ENCODE measurements around the genes SUMO4 and IYD.

DNA sequence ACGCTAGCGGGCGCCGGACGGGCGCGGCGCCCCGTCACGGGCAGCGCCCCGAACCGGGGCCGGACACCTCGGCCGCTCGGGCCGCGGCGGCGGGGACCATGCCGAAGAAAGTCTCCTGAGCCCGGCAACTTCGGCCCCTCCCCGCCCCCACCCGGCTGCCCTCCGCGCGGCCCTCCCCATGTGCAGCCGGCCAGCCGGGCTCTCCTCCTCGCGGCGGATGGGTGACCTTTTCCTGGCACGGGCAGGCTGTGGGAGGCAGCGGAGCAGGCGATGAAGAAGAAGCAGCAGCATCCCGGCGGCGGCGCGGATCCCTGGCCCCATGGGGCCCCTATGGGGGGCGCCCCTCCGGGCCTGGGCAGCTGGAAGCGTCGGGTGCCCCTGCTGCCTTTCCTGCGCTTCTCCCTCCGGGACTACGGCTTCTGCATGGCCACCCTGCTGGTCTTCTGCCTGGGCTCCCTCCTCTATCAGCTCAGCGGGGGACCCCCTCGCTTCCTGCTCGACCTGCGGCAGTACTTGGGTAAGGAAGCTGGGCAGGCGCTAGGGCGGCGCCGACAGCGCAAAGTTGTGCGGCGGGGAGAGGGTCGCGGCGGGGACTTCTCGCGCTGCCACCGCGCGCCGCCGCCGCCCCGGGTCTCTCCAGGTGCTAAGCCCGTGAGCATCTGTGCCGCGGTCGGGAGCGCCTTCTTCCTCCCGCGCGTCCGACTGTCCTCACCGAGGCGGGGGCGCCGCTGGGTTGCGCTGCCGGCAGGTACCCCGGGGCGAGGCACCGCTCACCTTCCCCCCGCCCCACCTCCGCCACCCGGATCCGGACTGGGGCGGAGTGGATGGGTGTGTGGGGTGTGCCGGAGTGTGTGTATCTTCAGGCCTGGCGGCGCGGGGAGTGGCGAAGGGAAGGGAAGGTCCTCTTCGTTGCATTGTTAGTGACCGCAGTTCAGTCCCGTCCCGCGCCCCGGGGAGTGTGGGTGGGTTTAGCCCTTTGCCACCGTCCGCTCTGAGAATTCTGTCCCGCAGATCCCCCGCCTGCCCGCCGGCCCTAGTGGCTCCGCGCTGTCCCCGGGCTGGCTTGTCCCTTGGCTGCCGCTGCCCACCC, 676 bp downstream of the UST start:
- RRBS, result 3% methylated on average over 49 of the region's 116 CpGs

- RRBS, result no CpG with 5 or more reads among the region's 16 CpGs
Observed at GRCh38 chr6:148854841-148855303, 108.0 kb downstream of the UST start.

DNA sequence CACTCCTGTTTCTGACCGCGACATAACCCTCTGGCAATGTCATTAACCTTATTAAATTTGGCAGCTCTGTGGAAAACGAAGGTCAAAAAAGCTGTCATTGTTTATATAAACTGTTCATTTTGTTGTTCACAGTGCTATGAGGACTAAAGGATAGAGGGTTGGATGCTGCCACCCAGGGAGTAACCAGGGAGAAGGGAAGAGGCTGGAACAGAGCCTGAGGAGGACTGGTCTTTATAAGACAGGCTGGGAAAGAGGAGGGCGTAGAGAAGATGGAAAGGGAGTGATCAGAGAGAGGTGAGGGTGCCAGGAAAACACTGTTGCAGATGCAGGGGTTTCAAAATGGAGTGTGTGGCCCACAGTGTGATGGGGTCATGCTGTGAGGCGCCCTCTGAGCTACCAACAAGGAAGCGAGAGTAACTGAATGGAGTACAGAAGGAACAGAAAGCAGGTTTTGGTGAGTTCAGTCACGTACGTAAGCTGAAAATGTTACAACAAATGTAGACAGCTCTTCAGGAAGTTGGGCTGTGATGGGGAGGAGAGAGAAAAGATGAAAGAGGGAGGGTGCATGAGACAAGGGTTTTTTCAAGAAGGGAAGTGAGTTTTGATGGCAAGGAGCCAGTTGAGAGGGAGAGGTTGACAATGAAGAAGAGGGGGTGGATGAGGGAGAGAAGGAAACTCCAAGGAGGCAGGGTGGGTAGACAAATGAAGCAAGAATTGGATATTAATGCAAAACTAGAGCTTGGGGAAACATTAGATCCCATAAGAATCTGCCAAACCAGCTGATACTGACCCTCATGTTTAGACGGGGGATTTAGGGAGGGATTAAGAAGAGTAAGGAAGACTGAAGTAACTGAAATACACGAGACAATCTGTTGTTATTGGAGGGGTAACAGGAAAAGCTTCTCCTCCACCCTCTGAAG, 251.5 kb upstream of the TAB2 start:
- RRBS, result no CpG with 5 or more reads among the region's 10 CpGs

- RRBS, result no CpG with 5 or more reads among the region's 14 CpGs
Observed at GRCh38 chr6:149400162-149400629, at the start of gene SUMO4. Gene SUMO4, plus strand, starts transcription at chr6:149400262.

DNA sequence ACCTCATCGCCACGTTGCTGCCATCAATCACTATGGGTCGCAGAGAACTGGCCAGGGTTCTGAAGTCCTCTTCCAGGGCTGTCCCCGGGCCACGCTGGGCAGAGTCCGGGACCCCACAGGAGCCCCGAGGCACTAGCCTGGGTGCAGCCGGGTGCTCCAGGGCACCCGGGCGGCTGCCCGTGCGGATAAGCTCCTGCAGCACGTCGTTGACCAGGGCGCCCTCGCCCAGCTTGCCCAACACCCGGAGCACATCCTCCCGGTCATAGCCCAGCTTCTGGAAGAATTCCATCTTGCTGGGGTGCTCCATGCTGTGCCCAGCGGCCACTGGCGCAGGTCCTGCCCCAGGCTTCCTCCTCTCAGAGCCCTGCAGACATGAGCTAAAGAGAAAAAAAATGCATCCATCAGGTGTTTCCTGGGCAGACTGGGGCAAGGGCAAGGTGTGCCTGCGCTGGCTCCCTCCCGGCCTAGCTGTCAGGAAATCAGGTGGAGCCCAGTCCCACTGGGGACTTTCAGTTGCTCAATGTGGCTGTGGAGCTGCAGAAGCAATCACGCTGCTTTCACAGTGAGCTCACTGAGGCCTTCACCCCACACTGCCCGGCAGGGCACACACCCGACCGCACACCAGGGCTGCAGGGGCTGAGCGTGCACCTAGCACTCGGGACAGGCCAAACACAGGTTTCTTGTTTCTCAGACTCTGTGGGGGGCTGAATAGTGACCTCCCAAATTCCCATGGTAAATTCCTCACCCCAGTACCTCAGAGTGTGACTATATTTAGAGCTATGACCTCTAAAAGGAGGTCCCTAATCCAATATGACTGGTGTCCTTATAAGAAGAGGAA, 10.4 kb downstream of the ZC3H12D start:
- RRBS, result 48% methylated on average over 10 of the region's 28 CpGs

DNA sequence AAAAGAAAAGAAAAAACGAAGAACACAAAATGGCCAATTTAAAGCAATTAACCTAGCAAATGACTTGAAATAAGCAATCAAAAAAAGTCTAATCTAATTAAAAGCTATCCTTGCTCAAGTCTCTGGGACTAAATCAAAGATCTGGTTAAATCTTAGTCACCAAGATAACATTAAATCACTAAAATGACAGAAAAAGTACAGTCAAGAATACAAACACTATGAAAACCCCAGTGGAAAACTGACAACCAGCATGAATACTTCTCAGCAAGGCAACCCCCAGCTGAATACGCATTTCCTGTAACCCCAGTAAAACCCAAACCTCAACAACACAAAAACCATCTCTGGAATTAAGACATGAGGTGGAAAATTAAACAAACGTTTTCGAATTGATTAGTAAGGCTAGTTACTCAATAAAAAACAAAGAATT, 23.6 kb upstream of the ZC3H12D start:
- RRBS, result no CpG with 5 or more reads among the region's 4 CpGs

DNA sequence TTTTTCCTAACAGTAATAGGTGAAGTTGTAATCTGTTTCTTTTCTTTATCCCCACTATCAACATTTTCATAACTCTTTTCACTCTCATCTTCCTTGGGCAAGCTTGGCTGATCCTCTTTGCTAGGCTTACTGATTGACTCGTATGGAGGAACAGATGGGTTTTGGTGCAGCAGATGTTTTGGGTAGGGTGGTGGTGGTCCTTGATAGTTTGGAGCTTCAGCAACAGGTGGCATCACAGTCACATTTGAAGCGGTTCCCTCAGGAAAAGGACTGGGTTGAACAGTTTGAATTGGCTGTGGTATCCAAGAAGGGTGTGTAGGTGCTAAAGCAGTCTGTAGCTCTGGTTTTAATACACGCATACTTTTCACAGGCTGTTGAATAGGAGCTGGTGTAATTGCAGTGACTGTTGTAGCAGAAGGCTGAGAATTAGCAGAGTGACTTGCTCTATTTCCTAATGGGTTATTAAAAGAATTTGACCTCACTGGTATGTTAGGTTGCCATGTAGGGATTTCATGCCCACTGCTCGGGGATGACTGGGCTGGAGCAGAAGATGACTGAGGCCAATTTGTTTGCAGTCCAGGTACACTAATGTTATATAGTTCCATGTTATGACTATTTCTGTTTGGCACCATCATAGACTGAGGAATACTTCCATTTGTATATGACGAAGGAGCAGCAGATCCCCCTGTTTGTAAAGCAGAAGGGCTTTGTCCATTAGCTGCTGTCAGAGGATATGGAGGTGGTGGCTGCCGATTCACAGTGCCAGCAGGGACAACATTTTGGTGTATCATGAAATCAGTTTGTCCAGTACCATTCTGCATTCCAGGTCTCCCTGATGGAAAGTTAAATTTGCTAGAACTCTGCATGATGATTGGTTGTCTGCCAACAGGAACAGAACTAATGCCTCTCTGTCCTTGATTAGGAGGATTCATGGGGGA, 34.4 kb downstream of the LATS1 start:
- RRBS, result no CpG with 5 or more reads among the region's 6 CpGs

DNA sequence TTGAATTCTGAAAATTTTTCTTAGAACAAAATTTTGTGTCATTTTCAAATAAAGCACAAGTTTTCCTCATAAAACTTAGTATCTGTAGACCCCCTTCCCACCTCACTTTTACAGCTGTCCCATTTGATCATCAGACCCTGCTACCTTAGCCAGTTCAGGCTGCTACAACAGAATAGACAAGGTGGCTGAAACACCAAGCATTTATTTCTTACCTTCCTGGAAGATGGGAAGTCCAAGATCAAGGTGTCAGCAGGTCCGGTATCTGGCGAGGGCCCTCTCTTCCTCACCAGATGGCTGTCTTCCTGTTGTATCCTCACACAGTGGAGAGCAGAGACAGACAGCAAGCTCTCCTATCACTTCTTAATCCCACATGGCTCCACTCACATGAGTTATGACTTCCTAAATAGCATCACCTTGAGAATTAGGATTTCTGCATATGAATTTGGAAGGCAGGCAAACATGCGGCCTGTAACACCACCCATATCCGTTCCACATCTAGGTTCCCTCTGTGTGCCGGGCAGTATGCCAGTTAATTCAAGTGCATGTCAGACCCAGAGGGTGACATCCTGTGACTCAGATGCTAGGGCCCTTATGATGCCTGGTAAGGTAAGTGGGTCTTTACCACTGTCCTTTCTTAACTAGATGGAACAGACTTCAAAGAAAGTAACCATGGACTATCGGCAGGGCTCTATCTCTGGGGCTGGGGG, 2.1 kb downstream of the RAET1E start:
- RRBS, result no CpG with 5 or more reads among the region's 6 CpGs

- RRBS, result no CpG with 5 or more reads among the region's 77 CpGs
Observed at GRCh38 chr6:149964837-149965709, 1.3 kb downstream of the ULBP1 start.

DNA sequence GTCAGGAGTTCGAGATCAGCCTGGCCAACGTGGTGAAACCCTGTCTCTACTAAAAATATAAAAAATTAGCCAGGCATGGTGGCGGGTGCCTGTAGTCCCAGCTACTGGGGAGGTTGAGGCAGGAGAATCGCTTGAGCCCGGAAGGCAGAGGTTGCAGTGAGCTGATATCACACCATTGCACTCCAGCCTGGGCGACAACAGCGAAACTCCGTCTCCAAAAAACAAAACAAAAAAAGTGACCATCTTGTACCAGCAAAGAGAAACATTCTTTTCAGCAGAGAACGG, 25.1 kb upstream of the PPP1R14C start:
- RRBS, result no CpG with 5 or more reads among the region's 9 CpGs

DNA sequence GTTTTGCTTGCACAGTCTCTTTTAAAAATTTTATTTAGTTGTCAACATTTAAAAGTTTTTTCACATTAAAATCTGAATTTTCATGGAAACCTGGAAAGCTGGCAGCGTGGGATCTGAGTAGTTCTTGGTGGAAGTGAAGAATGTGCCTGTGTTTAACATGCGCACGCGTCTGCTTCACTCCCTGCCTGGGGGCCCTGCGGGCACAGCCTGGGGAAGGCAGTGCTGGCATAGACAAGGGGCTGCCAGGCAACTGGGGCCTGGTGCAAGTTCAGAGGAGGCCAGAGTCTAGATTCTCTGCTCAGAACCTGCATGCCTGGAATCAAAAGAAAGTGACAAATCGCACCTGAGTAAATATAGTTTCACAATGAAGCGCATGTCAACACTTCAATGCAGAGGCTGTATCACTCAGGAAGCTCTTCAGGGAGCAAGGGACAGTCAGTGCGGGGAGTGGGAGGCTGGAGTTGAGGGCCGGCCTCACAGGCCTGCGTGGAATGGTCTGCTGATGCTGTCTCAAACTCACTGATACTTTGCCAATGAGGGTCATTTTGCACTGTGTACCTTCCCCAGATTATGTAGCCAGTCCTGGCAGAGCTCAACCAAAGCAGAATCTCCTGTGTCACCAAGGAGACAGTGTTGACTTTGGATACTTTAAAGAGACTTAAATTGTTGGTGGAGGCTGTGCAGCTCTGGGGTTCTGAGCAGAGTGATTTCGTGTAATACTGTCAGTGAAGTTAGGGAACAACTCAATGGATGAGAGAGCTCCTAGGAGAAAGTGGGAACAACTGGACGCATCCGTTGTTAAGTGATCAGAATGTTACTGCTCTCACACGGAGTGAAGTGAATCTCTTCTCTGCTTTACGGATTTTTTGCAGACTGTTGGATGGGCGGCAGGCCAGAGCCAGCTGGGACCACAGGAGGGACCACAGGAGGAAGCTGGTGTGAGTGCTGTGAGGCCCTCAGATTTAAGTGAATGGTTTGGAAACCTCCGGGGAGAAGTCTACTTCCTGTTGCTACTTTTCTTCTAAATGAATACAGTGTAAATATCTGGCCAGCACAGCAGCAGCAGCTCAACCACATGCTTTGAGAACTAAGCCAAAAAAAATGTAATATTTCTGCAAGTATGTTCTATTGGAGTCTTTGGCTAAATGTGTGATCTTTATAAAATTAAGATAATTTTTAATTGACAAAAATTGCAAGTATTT, 23.9 kb upstream of the PPP1R14C start:
- RRBS, result no CpG with 5 or more reads among the region's 17 CpGs

- RRBS, result no CpG with 5 or more reads among the region's 8 CpGs
Observed at GRCh38 chr6:150368433-150369163, at the start of gene IYD. Gene IYD, plus strand, starts transcription at chr6:150369012.

GRCh38 chr6:150622814-150624029, 23.5 kb downstream of the PLEKHG1 start:
- RRBS, result no CpG with 5 or more reads among the region's 20 CpGs

- RRBS, result no CpG with 5 or more reads among the region's 8 CpGs
Observed at GRCh38 chr6:150767430-150768053, 98.0 kb upstream of the MTHFD1L start.

- RRBS, result no CpG with 5 or more reads among the region's 8 CpGs
Observed at GRCh38 chr6:150856665-150857548, 8.6 kb upstream of the MTHFD1L start.

- RRBS, result no CpG with 5 or more reads among the region's 5 CpGs
Observed at GRCh38 chr6:150857549-150858065, 7.9 kb upstream of the MTHFD1L start.

- RRBS, result no CpG with 5 or more reads among the region's 16 CpGs
Observed at GRCh38 chr6:150937091-150937471, 71.6 kb downstream of the MTHFD1L start.

- RRBS, result no CpG with 5 or more reads among the region's 7 CpGs
Observed at GRCh38 chr6:151004403-151004910, 139.0 kb downstream of the MTHFD1L start.

DNA sequence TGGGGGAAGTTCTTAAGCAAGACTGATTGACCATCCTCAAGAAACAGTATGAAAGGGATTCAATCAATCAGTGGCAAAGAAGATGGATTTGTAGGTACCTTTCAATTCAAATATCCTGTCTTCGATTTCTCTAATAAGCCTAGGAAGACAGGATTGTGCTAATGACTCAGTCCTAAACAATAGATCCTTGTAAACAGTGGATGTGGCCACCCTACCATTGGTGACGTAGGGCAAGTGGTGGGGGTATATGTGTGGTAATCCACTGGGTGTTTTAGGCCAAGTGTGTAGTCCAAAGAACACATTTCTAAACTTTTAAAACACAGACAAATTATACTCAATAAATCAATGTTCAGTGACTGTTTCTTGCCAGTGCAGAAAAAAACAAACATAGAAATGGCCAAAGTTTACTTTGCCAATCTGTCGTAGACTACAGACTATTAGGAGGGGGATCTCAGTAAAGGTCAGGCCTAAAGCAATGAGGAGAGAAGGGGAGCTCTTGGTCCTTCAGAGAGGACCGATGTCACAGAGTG, 113.7 kb upstream of the AKAP12 start:
- RRBS, result no CpG with 5 or more reads among the region's 4 CpGs

- RRBS, result no CpG with 5 or more reads among the region's 12 CpGs
Observed at GRCh38 chr6:151324133-151324637, 67.2 kb downstream of the ZBTB2 start.

All from GM12892 (cell line).